Vein endothelial cell (primary cell): ENCODE data around the gene SPI1.

DNA sequence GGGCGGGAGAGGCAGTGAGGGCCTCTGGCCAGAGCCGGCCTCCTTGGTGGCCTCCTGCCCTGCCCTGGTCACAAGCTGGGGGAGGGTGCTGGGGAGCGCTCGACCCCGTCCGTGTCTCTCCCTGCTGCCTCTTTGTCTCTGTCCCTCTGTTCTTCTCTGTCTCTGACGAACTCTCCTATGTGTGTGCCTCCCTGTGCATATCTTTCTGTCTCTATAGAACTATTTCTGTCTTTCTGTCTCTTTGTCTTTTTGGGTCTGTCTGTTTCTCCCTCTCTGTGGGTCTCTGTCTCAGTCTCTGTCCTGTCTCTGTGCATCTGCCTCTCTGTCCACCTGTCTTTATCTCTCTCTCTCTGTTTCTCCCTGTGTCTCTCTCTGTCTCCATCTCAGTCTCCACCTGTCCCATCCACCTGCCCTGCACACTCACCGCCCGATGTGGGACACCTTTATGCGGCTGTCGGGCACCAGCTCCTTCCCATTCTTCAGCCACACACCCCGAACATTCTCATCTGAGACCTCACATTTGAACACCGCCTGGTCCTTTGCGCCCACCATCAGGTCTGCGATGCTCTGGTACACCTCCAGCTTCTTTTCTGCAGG is 10.8 kb downstream of the MYBPC3 start:
- CAGE, long polyA plus RNA = no peak

DNA sequence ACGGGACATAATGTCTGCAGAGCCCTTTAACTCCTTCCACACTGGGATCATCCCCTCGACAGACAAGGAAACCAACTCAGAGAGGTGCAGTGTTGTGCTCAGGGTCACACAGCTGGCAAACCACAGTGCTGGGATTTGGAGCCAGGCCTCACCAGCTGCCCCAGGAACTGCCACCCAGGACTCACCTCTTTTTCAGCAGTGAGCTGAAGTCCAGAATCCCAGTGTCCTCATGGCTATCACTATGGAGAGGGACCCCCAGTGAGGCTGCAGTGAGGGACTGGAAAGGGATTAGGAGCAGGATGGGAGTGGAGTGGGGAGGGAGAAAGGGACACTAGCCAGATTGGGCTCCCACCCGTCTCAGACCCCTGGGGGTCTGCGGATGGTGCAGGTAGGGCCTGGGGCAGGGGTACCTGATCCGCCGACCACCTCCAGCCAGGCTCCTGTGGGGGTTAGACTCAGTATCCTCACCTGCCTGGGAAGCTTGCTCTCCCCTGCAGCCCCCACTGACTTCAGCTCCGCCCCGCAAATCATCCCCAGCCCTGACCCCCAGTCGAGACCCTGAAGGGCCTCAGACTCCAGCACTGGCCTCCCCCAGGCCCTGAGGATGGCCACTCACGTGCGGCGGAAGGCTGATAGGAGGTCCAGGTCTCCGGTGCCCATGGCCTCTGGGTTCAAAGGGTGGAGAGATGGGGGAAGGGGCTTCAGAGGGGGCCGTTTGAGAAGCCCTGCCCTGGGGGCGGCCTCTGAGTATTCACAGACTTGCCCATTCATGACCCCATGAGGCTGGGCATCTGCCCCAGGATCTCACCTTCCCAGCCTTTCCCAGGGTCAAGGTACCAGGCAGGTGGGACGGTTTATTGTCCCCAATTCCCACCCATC is 5.0 kb downstream of the MYBPC3 start:
- CAGE, long polyA plus RNA = no peak

- CAGE, long polyA plus RNA = no peak
These were observed 2.5 kb upstream of the MYBPC3 start for GRCh38 chr11:47354771-47355708.

GRCh38 chr11:47374323-47374954 is 3.9 kb downstream of the SPI1 start:
- CAGE, long polyA plus RNA = no peak

DNA sequence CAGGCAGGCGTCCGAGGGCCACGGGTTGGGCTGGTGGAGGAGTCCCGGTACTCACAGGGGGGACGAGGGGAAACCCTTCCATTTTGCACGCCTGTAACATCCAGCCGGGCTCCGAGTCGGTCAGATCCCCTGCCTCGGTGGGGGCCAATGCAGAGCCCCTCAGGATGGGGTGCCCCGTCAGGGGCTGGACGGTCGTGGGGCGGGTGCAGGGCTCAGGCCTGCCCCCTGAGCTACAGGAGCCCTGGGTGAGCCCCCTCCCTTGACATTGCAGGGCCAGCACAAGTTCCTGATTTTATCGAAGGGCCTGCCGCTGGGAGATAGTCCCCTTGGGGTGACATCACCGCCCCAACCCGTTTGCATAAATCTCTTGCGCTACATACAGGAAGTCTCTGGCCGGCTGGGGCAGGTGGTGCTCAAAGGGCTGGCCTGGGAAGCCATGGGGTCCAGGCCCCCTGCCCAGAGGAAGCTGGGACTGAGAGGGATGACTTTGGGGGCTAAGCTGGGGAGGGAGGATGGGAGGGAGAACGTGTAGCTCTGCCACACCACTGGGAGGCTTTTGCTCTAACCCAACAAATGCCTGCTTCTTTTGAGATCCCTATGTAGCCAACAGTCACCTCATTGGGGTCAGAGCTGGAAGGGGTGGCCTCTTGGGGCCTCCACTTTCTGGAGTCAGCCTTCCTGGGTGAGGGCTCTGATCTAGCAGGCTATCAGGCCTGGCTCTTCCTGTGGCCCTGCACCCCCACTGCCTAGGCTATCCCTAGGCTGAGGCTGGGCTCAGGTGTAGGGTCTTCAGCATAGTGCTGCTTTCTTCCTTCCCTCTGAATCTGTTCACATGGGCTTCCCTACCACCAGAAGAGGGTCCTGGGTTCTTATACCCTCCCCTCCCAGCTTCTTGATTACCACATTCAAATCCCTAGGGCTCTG is at the start of gene SPI1:
TSS of gene SPI1 (minus strand) at position 294 of the 924 bp plus-strand sequence.
- CAGE, long polyA plus RNA = no peak

DNA sequence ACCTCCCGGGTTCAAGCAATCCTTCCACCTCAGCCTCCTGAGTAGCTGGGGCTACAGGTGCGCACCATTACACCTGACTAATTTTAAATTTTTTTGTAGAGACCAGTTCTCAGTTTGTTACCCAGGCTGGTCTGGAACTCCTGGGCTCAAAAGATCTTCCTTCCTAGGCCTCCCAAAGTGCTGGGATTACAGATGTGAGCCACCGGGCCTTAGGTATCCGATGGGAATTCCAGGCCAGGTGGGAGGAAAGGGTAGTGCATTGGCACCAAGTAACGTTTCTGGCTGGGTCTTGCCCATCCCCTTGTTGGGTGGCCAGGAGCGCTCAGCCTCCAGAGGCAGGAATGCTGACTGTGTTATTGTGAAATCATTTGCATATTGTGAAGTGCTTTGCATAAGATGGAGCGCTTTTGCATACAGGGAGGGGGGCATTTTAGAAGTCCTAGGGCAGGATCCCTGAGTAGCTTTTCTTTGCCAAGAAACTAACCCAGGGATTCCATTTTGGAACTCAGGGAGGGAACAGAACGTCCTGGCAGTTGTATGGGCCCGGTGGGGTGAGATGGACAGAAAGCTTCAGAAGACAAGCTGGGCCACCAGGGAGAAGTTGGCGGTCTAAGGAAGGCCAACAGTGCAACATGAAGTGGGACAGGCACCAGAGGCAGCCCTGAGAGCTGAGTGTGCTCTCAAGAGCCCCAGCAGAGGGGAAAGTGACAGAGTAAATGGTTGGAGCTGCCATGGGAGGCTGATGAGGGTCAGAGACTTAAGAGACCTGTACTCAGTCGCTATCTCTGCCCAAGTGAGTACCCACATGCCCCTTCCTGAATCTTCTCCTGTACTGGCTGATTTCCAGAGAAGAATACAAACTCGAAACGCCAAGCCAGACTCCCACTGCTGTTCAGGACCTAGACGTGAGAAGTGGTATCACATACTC is 1.4 kb upstream of the SLC39A13 start:
- CAGE, long polyA plus RNA = no peak

DNA sequence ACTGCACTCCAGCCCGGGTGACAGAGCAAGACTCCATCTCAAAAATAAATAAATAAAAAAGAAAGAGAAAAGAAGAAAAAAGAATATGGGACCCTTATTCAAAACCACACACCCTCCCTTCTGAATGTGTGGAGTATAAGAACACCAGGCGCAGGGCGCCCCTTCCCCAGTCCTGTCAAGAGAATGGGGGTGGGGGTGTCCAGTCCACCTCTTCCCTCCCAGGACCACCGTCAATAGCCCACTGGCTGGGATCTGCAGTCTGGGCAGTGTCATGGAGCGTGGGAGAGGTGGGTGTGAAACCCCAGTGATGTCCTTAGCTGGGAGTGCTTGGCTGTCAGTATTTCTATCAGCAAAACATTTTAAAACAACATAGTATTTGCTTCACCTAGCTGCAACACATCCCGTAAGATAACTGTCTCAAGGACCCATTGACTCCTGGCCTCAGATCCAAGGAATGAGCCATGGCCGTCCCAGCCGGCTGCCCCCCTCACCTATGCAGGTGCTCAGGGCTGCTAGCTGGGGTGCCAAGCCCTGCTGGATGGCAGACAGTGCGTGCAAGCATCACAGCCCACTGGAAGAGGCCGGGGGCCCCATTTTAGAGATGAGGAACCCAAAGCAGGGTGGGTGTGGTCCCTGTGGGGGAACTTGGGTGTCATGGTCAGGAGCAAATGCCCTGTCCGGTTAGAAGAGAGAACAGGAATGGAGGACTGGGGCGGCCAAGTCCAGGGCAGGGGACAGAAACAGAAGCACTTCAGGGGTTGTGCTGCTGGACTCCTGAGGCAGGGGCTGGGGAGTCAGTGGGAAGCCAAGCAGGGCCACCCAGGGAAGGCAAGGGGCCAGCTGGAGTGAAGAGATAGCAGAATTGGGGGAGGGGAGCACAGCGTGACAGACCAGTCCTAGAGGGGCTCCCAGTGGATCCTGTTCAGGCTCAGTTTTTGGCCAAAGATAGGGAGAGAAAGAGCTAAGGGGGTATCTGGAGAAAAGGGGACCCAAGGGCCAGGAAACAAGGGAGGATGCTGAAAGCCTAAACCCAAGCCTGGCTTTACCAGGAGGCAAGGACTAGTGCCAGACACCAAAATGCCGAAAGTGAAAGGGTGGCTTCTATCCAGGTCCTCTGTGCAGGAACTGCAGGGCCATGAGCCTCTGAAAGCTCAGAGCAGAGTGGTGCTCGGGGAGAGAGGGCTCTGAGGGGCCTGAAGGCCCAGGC is 8.4 kb downstream of the PSMC3 start:
- CAGE, long polyA plus RNA = no peak

GRCh38 chr11:47431396-47431796 is 5.2 kb upstream of the PSMC3 start:
- CAGE, long polyA plus RNA = no peak

GRCh38 chr11:47437501-47438124 is 11.3 kb downstream of the RAPSN start:
- CAGE, long polyA plus RNA = no peak

GRCh38 chr11:47468521-47469222 is 19.7 kb upstream of the RAPSN start:
- CAGE, long polyA plus RNA = no peak

DNA sequence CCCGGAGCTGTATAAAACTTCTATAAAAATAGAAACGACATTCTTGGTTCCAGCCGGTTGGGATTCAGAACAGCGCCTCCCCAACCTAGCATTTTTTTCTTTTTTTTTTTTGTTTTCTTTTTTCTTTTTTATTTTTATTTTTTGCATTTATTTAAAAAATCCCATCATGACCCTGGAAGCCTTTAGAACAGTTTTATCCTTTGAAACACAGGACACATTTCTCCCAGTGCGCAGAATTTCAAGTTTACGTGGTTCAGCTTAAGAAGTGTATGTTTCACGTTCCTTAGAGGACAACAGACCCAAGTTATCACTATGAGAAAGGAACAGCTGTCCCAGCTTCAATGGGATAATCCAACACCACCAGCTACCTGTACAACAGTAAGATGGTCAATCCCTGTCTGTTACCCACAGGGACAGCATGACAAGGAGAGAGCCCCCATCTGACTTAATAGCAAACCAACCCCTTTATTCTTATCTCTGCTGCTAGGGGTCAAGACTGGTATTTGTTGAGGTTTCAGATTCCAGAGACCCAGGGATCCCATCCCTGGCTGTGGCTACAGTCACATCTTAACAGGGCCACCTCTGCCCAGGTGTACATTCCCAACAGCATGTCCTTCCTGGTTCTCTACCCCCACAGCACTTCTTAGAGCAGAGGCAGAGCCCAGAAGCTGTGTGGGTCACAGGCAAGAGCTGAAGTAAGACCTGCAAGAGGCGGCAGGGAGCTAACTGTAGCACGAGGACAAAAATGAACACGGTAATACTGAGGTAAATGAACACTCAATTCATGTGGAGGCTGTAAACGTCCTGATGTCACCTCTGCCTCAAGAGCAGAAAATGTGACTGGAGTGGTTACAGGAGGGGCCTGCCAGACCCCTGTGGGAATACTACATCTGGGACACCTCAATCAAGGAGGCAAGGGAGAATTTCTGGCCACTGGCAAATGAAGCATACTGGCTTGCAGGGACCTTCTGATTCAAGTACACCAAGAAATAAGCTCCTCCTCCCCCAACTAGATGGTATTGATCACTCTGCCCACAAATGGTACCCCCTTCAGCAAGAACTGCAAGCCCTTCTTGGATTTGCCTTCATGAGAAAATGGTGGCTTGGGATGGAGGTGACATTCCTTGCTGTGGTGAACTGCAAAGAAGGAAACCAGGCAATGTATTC is 21.6 kb upstream of the RAPSN start:
- CAGE, long polyA plus RNA = no peak

DNA sequence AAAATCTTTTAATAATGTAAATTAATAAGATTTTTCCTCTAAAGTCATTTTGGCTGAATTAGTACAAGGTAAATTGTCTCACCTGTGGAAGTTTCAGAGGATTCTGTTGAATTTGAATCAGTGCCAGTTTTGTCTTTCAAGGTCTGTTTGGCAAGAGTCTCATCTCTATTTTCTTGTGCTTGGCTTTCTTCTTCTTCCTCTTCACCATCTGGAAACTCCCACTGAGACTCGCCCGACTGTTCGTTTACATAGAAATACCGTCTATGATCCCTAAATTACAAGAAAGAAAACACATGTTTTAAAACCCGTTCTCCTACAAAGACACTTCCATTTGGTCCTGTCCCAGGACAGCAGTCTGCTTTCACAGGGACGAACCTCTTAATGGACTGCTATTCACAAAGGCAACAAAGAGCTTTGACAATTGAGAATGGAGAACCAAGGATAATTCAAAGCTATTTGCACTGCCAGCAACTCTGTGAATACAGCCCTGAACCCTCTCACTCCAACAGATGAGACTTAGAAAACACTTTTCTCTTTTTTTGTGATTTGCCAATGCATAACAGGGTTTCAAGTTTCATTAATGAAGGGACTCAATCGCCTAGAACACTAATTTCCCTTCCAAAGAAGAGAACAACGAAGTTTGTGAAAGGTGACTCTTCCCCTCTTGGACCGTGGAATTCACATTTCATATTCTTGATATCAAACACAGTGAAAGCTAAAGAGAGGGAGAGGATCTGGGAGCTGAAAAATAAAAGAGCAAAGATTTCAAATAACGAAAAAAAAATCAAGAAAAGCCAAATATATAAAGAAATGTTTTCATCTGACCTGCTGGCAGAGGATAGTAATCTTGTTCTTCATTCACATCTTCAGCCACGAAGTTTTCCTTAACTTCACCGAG is 16.4 kb upstream of the AGBL2 start:
- CAGE, long polyA plus RNA = no peak

DNA sequence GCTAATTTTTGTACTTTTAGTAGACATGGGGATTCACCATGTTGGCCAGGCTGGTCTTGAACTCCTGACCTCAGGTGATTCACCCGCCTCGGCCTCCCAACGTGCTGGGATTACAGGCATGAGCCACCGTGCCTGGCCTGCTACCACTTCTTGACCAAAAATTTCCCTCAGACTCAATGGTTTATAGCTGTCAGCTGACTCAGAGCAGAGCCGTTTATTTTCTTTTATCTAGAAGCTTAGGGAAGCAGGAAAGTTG is 56.3 kb upstream of the PTPRJ start:
- CAGE, long polyA plus RNA = no peak

DNA sequence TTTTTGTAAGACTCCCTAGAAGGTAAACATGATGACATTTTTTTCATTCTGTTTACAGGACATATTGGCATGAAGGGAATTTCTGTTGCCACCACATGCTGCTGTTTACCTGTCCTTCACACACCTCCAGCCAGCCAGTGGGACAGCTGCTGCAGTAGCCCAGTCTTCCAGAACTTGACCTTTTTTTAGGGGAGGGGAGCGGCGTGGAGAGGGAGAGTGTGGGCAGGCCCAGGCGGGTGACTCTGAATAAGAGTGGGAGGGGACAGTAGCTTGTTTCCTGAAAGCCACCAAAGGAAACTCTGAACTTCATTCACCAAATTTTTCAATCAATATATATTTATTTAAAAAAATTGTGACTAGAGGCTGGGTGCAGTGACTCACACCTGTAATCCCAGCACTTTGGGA is 55.9 kb upstream of the PTPRJ start:
- CAGE, long polyA plus RNA = no peak

DNA sequence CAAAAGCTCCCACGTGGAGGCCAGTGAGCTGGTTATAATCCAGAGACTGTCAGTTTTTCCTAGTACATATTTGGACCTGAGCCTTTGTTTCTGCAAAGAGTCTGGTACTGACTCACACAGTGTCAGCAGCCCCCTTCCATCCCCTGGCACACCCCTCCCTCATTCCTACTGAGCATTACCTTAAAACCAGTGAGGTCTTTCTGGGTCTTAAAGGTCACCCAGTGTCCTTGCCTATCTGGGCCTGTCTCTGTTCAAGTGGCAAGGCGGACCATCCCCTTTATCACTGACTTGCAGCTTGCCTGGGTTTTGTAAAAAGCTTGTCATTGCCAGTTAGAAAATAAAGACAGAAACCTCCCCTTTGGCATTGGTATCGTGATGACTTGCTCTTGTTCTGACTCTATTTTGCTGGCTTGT is 26.1 kb downstream of the PTPRJ start:
- CAGE, long polyA plus RNA = no peak

- CAGE, long polyA plus RNA = no peak
These were observed 45.2 kb downstream of the PTPRJ start for GRCh38 chr11:48025672-48025925.

- CAGE, long polyA plus RNA = no peak
These were observed 51.6 kb downstream of the PTPRJ start for GRCh38 chr11:48031807-48032480.

DNA sequence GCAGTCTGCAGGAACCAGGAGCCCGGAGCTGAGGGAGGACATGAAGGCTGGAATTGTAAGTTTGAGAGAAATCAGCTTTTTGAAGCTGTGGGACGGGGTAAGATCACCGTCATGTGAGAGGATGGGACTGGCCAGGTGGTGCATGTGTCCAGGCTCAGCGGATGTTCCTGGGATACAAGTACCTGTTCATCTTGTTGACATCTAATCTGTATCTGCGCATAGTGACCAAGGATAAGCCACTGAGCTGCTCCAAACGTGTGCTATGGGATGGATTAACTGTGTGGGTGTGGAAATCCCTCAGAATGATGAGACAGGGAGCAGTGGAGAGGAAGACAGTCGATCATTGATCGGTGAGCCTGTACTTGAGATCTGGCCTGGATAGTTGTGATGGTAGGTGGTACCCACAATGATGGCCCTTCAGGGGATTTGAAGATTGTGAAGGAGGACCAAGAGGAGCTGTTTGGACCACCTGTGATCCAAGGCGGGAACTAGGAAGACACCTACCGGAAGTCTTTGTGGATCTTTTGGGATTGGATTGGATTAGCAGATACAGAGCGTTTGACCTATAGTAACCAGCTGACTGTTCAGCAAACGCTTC is 53.1 kb downstream of the PTPRJ start:
- CAGE, long polyA plus RNA = no peak

DNA sequence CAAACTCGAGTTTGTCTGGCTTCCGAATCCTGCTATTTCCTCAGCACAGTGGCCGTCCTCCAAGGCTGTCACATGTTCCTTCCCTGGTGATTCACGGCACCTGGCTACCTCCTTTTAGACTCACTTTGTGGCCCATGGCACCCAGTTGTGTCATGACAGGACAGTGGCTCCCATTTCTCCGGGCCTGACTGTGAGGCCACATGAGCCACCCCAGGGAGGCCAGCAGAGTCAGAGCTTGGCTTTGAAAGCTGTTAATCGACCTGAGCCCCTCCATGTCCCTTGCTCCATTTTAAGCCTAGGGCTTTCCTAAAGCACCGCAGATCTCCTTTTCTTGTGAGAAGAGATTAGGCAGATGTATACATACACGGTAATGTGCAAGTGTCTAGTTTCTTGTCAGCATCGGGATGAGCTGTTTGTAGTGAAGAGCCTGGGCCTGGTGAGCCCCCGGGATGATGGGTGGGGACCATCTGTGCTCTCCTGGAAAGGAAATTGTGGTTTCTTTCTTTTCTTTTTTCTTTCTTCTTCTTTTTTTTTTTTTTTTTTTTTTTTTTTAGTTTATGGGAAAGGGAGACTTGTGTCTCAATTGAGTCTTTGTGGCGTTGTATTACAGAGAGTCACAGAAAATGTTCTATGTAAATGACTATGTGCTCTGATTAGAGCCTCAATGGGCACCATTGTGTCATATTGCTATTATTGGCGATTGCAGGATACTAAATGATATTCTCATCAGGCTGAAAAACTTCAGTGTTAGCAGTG is 54.8 kb downstream of the PTPRJ start:
- CAGE, long polyA plus RNA = no peak

GRCh38 chr11:48099287-48099793 is 117.3 kb upstream of the OR4B1 start:
- CAGE, long polyA plus RNA = no peak